Caco-2 (cell line): Measurements from ENCODE around the gene FKBP5.

- PRO-cap = no peak
- RRBS = no CpG with 5 or more reads among the region's 5 CpGs
Measured at GRCh38 chr6:35242460-35242927, 17.0 kb upstream of the ZNF76 start.

DNA sequence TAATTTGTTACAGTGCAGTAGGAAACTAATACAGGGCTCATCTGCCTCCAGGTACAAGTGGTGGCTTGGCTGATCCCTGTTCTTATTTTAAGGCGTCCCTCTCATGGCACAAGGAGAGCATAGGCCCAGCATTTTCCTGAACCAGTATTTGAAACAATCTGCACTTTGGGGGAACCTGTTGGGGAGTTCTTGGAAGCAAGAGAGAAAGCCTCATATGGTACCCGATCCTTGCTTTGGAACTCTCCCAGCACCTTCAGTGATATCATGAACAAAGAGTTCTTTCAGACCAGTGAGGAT lies 16.0 kb downstream of the PPARD start:
- PRO-cap = no peak
- RRBS = no CpG with 5 or more reads among the region's 2 CpGs

DNA sequence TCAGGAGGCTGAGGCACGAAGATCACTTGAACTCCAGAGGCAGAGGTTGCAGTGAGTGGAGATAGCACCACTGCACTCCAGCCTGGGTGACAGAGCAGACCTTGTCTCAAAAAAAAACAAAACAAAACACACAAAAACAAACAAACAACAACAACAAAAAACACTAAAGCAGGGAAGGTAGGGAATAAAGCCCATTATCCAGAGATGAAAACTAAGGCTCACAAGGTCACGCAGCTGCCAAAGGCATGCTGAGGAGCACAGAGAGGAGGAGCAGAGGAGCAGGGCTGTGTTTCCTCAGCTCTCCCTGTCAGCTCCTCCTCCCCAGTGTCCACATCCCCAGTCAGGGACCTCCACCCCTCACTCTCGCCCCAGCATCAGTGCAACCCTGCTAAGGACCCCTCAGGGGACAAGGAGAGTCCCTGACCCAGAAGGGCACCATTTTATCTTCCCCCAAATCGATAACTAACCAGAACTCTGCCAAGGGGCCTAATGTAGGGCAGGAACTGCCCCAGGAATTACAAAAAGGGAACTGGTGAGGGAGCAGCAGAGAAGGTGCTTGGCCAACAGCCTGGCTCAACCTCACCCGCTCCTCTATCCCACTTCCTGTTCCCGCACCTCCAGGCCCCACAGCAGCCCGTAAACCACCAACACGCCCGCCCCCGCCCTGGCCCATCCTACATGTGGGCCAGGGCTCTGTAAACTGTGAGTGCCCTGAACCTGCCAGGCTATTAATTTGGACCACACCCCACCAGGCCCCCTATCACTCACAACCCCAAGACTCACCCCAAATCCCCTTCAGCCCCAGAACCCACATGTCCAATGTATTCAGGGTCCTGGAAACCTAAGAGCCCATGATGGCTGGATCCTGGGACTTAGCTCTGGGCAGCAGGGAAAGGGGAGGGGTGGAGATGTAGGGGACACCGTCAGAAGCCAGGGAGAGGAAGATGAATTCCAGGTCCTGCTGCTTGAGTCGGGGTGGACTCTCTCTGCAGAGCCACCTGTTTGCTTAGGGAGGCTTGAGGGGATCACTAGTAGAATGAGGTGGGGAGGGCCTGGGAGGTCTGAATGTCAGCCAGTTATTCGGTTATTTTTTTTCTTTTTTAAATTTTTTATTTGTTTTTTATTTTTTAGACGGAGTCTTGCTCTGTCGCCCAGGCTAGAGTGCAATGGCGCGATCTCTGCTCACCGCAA lies 8.9 kb downstream of the TEAD3 start:
- PRO-cap = no peak
- RRBS = no CpG with 5 or more reads among the region's 18 CpGs

GRCh38 chr6:35571399-35572534 lies 59.1 kb upstream of the TULP1 start:
- PRO-cap = no peak
- RRBS = no CpG with 5 or more reads among the region's 9 CpGs

DNA sequence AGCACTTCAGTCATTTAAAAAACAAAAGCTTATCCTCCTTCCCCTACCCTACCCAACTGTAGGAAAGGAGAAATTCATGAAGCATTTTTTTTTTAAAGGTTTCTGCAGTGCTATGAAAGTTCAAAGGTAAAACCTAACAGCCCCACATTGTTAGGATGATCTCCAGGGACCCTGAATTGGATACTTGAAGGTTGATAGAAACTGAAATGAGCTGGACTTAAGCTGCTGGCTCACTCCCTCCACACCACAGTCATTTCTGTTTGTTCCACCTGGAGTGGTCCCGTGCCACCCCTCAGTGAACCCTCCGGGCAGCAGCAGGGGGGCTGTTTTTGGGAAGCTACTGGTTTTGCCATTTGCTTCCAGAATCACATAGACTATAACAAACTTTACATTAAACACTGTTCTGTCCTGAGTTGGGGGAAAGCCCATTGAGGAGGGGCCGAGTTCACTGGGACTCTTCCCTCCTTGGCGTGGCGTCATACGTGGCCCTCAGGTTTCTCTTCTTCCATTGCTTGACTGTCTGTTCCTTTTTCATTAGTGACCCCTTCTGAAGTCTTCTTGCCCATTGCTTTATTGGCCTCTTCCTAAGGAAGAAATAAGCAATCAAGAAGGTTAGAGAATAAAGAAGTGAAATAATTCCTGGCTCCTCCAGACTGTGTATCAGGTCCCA lies 62.8 kb upstream of the TULP1 start:
- PRO-cap = no peak
- RRBS = no CpG with 5 or more reads among the region's 6 CpGs

DNA sequence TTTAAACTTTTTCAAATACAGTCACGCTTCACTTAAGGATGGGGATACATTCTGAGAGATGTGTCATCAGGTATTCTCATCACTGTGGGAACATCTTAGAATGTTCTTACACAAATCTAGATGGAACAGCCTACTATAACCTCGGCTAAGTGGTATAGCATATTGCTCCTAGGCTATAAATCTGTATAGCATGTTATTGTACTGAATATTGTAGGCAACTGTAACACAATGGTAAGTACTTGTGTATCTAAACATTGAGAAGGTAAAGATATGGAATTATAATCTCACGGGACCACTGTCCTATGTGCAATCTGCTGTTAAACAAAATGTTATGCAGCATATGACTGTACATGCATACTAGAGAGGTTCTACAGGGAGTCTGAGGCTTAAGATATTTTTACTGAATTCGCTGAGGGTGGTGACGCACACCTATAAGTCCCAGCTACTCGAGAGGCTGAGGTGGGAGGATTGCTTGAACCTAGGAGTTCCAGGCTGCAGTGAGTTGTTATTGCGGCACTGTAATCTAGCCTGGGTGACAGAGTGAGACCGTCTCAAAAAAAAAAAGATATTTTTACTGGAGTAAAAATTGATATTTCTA lies 87.3 kb upstream of the TULP1 start:
- PRO-cap = no peak
- RRBS = no CpG with 5 or more reads among the region's 8 CpGs

DNA sequence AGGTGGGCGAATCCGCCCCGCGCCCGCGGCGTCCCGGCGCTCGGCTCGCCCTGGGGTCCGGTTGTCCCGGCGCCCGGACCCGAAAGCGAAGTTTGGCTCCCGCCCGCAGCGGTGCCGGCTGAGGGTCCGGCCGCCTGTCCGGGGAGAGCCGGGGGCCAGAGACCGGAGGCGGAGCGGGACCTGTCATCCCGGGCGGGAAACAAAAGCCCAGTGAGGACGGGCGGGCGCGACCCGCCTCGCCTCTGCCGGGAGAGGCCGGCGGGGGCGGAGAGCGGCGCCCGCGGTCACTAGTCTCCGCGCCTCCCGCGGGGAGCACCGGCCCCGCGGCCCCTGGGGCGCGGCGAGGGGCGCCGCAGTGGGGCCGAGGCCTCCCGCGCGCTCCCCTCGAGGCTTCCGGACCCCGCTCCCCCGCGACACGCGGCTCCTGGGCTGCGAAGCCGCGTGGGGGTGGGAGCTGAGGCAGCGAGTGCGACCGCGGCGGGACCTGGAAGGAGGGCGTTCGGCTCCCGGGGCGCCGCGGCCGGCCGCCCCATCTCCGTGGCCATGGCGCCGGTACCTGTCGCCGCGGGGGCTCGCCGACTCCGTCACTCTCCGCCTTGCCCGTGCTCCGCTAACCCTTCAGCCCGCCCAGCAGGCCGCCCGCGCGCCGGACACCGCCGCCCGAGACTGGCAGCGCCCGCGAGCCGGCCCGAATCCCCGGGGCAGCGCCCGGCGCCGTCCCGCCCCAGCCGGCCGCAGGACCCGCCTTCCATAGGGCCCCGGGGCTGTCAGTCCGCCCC lies at the start of gene FKBP5:
Gene FKBP5 (minus strand): TSS at position 668 of the 779 bp plus-strand sequence.
- PRO-cap = bidirectional peak, plus-strand start outside the sequence, minus-strand start at position 668 of the sequence
- RRBS = 2% methylated on average over 81 of the region's 120 CpGs

DNA sequence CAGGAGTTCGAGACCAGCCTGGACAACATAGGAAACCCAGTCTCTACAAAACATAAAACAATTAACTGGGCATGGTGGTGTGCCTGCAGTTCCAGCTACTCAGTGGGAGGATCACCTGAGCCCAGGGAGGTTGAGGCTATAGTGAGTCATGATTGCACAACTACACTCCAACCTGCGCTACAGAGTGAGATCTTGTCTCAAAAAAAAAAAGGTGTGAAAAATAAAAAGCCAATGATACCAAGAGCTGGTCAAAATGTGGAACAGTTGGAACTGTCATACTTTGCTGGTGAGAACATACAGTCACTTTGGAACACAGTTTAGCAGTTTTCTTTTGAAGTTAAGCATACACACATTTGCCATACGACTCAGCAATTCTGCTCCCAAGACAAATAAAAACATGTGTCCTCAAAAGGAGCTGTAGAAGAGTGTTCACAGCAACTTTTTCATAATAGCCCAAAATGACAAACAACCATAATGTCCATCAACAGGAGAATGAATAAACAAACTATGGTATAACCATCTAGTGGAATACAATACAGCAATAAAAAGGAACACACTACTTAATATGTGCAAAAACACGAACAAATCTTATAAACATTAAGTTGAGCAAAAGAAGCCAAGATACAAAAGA lies 21.7 kb upstream of the FKBP5 start:
- PRO-cap = no peak
- RRBS = no CpG with 5 or more reads among the region's 4 CpGs

- PRO-cap = bidirectional peak, plus-strand start at chr6:35727754, minus-strand start at chr6:35727683
- RRBS = 18% methylated on average over 6 of the region's 34 CpGs
Measured at GRCh38 chr6:35726808-35727942, 9.7 kb upstream of the ARMC12 start.

- PRO-cap = no peak
- RRBS = no CpG with 5 or more reads among the region's 7 CpGs
Measured at GRCh38 chr6:36019343-36019542, 5.2 kb downstream of the SLC26A8 start.

- PRO-cap = no peak
- RRBS = no CpG with 5 or more reads among the region's 4 CpGs
Measured at GRCh38 chr6:36049545-36050204, 22.1 kb downstream of the MAPK14 start.

DNA sequence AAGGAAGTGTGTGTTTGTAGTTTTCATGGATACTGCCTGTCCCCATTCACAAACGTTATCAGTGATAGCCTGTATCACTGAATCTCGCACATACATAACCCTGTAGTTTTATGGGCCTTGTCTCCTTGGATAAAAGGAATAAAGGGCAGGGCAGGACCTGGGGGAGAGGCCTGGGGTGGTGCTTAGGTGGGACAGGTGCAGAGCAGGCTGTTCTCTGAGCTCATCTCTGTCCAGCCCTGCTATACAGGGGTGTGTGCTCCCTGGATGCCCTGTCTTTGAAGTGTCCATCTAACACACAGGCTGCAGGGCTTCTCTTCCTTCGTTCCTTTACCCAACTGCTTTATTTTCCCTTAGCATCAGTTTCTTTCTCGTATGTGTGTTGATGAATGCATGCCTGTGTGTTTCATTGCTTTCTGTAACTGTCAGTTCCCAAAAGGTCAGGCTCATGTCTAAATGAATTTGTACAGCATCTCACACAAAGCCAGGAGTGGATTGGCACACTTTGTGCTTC lies 26.4 kb downstream of the BRPF3 start:
- PRO-cap = no peak
- RRBS = no CpG with 5 or more reads among the region's 4 CpGs

DNA sequence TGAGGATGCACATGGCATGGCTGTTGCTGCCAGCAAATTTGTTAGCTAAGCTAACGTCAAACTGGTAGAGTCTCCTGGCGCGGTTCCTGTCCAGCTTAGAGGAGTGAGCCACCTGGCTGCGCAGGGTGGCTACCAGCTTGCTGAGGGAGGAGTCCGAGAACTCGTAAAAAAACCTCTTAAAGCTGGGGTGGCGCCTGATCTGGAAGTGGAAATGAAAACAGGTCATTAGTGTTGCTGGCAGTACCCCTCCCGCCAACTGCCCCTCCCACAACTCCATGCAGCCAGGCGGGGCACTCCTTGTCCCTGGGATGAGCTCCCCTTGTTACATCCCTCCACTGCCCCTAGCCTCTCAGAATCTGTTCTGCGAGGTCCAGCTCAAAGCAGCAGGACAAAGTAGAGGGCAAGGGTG lies 17.3 kb downstream of the BNIP5 start:
- PRO-cap = no peak
- RRBS = no CpG with 5 or more reads among the region's 10 CpGs

- PRO-cap = no peak
- RRBS = no CpG with 5 or more reads among the region's 6 CpGs
Measured at GRCh38 chr6:36396501-36397014, 9.1 kb upstream of the ETV7 start.

GRCh38 chr6:36469078-36469622 lies 26.4 kb downstream of the KCTD20 start:
- PRO-cap = no peak
- RRBS = no CpG with 5 or more reads among the region's 6 CpGs

GRCh38 chr6:36523289-36523887 lies 23.9 kb downstream of the STK38 start:
- PRO-cap = no peak
- RRBS = no CpG with 5 or more reads among the region's 12 CpGs

GRCh38 chr6:36591756-36592771 lies 2.1 kb upstream of the SRSF3 start:
- PRO-cap = no peak
- RRBS = no CpG with 5 or more reads among the region's 21 CpGs

DNA sequence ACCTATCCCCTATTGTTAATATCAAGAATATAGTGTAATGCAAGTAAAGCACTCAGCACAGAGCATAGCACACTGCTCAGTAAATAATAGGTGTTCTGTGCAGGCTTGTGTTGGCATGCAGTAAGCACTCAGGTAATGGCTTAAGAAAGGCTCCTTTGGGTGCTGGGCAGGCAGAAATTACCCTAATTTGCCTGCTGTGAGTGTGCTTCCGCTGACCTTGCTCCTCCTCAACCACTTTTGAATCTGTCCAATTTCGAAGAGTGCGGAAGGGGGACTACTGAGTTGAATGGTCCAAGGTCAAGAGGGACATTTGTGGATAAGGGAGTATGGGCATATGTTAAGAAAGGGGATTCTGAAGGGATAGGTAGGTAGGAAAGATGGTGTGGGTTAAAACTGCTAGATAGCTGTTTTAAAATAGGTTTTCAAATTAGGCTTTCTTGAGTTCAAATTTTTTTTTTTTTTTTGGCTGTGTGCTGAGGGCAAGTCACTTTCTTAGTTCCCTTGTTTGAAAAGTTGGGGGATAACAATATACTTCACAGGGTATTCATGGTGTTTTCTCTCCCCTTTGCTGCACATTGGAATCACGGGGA lies 15.5 kb downstream of the SRSF3 start:
- PRO-cap = no peak
- RRBS = no CpG with 5 or more reads among the region's 4 CpGs

GRCh38 chr6:36623956-36624289 lies 29.8 kb downstream of the SRSF3 start:
- PRO-cap = bidirectional peak, plus-strand start at chr6:36624223, minus-strand start at chr6:36624148
- RRBS = no CpG with 5 or more reads among the region's 7 CpGs

DNA sequence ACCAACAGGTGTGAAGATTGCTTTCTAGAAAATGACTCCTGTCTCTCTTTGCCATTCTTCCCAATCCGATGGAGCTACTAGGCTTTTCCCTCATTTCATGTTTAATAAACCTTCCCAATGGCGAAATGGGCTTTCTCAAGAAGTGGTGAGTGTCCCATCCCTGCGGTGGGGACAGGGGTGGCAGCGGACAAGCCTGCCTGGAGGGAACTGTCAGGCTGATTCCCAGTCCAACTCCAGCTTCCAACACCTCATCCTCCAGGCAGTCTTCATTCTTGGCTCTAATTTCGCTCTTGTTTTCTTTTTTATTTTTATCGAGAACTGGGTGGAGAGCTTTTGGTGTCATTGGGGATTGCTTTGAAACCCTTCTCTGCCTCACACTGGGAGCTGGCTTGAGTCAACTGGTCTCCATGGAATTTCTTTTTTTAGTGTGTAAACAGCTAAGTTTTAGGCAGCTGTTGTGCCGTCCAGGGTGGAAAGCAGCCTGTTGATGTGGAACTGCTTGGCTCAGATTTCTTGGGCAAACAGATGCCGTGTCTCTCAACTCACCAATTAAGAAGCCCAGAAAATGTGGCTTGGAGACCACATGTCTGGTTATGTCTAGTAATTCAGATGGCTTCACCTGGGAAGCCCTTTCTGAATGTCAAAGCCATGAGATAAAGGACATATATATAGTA lies 30.8 kb downstream of the SRSF3 start:
- PRO-cap = no peak
- RRBS = no CpG with 5 or more reads among the region's 8 CpGs